UCH-1 (cell line): ENCODE measurements around a stretch of chr4.

DNA sequence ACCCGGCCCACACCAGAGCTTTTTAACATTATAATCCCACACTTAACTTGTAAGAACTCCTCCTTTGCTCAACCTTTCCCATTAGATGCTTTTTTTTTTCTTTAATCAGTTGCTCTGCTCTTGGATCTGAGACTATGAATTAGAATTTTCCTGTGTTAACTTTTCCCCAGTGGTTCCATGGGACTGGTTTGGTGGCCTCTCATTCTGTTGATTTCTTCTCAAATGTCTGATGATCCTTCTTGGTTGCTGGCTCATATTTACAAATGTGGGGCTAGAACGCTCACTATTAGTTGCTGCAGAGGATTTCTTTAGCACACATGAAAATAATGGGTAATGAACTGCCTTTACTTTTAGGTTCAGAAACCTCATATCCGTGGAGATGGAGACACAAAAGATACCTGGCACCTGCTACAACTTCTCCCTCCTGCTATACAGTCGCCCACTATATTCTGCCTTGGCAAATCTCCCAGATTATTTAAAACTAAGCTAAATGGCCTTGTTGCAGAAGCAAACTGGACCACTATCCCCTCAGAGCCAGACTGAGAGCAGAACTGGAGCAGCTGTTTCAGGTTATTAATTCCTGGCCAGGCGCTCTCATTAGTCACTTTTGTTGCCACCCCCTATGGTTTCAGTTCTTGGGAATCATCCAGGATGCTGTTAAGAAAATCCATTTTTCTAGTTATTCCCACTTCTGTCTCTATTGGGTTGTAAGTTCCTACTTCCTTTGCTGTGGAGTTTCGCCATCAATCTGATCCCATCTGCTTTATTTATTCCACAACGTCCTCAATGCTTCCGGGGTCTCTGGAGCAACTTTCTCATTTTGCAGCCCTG is 30.3 kb downstream of the ADGRA3 start:
- RRBS, result no CpG with 5 or more reads among the region's 8 CpGs

GRCh38 chr4:22625110-22625656 is 109.3 kb upstream of the ADGRA3 start:
- RRBS, result no CpG with 5 or more reads among the region's 5 CpGs

DNA sequence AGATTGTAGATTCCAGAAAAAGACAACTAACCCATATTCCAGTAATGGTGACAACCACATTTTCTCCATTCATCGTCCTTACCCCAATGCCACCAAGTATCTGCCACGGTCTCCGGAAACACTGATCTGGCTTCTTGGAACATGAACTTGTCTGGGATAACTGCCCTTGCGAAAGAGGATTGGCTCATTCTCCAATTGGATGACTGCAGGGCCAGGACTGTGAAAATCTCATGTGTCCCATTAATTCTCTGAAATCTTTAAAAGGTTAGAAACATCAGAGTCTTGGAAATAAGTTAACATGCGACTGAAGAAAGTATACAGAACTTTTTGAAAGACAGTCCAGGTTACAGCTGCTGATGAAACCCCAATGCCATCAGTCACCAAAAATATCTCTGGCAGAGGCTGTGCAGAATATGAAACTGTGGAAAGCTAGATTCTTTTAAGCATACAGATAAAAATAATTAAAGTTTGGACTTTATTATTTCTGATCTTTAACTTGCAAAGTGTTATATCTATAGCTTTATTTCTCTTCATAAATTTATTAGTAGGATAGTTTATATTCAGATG is 496.9 kb downstream of the PPARGC1A start:
- RRBS, result no CpG with 5 or more reads among the region's 5 CpGs

DNA sequence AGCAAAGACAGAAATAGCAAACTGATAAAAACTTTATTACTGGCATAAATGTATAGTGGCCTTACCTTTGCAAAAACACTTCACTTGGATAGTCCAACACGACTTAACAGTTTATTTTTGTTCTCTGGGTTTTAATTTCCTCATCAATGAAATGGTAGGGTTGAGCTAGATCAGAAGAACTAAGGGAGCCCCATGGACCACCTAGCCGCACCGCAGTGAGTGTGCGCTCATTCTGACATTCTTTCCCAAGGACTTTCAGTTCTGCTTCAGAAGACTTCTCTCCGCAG is 171.8 kb downstream of the PPARGC1A start:
- RRBS, result no CpG with 5 or more reads among the region's 5 CpGs

DNA sequence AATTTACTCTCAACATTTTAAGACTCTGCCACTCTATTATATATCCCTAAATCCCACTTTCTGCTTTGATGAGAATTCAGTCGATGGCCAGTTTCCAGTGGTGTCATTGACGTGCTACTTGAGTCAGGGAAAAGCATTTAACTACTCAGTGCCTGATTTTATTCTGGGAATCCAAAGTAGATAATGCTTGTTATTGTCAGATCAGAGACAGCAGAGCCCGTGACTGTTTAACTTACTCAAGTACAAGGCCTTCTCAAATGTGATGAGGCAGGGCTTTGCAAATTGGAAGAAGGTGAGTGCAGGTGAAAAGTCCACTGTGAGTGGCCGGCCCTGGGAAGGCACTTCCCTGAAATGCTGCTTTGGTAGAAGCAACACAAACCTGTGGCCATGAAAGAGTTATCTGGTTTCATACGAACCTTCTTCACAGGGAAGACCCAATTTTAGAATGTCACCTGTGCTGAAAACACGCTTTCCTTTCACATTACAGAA is 8.3 kb downstream of the PPARGC1A start:
- RRBS, result no CpG with 5 or more reads among the region's 6 CpGs

GRCh38 chr4:23934737-23935446 is 45.0 kb upstream of the PPARGC1A start:
- RRBS, result no CpG with 5 or more reads among the region's 5 CpGs

- RRBS, result no CpG with 5 or more reads among the region's 7 CpGs
These were observed 341.0 kb upstream of the PPARGC1A start for GRCh38 chr4:24230731-24231362.

GRCh38 chr4:24245168-24245888 is 339.0 kb downstream of the DHX15 start:
- RRBS, result no CpG with 5 or more reads among the region's 6 CpGs

- RRBS, result no CpG with 5 or more reads among the region's 3 CpGs
These were observed 62.5 kb downstream of the DHX15 start for GRCh38 chr4:24521719-24522390.

- RRBS, result 3% methylated on average over 24 of the region's 61 CpGs
These were observed 701 bp downstream of the DHX15 start for GRCh38 chr4:24583397-24584308.

- RRBS, result 7% methylated on average over 46 of the region's 73 CpGs
These were observed 4.5 kb downstream of the SOD3 start for GRCh38 chr4:24799762-24800334.

- RRBS, result no CpG with 5 or more reads among the region's 7 CpGs
These were observed 51.2 kb downstream of the LGI2 start for GRCh38 chr4:24979466-24979935.

- RRBS, result no CpG with 5 or more reads among the region's 5 CpGs
These were observed 39.7 kb downstream of the LGI2 start for GRCh38 chr4:24990962-24991438.

- RRBS, result 52% methylated on average over 1 of the region's 33 CpGs
These were observed 64.4 kb downstream of the SEPSECS start for GRCh38 chr4:25095679-25096377.

- RRBS, result no CpG with 5 or more reads among the region's 8 CpGs
These were observed 780 bp downstream of the ANAPC4 start for GRCh38 chr4:25377751-25378335.

- RRBS, result no CpG with 5 or more reads among the region's 12 CpGs
These were observed 92.3 kb downstream of the SLC34A2 start for GRCh38 chr4:25747572-25748713.

DNA sequence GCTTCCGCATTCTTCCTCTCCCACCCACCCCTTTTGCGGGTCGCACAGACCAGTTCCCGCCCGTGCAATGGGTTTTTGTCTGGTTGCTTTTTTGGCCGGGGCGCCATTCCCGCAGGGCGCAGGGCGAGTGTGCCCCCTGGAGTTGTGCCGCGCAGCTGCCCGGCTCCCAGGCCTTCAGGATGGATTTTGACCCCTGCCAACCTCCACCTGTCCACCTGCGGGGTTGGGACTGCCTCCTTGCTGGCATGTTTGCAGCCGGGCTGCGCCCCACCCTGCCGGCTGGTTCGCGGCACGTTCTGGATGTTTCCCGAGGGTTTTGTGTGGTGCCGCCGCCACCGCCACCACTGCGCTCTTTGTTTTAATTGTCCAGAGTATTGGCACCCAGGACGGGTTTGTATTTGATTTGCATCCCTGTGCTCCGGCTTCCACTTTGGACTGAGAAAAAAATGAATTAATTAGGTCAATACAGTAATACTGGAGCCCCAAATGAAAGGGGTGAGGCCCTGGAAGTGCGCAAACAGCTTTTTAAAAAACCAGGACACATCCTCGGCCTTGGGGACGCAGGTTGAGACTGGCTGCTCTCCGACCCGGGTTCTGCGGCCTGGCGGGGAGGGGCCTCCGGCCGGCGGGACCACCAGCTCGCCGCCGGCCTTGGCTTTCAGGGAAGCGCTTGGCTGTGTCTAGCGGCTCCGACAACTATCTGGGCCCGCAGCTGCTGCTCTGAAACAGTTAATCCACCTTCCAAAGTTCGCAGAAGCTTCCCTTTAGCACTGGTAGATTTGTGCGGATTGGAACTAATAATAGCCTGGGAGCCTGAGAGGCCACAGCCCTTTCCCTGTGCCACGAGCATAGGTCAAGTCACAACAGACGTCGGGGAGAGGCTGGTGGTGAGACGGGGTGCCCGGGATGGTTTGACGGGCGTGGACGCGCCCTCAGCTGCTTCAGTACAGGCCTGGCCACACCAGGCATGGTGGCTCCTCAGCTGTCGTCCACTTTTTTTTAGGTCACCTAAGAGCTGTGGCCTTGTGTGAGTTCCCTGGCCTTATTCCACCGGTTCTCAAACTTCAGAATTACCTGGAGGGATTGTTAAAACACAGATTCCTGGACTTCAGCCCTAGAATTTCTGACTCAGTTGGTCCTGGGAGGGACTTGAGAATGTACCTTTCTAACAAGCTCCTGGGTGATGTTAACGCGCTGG is 1.0 kb upstream of the SEL1L3 start:
- RRBS, result 75% methylated on average over 9 of the region's 59 CpGs

DNA sequence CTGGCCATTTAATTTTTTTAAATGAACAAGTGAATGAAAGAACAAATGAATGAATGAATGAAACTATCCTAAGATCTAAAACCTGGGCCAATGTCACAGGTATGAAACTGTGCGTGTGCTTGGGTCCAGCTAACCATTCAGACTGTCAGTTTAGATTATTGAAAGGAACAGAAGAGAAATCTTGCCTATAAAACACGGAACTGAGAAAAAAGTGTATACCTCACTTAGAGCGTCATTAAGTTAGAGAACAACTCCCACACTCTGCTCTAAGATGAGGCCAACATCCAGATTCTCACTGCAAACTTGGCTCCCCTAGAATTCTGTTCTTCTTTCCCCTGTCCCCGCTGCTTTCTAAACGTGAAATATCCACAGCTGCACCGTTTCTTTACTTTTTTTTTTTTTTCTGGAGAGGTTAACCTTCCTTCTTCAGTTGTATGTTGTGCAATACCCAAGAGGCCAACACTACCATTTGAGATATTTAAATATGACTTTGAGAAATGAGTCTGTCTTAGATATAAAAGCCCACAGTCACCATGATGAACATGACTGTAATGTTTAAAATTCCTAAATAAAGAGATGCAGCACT is 17.4 kb upstream of the SEL1L3 start:
- RRBS, result no CpG with 5 or more reads among the region's 6 CpGs

- RRBS, result 50% methylated on average over 2 of the region's 10 CpGs
These were observed 148.8 kb upstream of the RBPJ start for GRCh38 chr4:26172011-26172461.

- RRBS, result no CpG with 5 or more reads among the region's 10 CpGs
These were observed 57.2 kb upstream of the STIM2 start for GRCh38 chr4:26803300-26804075.